HT1080 (cell line): ENCODE measurements around the genes FAM174C and ONECUT3.

DNA sequence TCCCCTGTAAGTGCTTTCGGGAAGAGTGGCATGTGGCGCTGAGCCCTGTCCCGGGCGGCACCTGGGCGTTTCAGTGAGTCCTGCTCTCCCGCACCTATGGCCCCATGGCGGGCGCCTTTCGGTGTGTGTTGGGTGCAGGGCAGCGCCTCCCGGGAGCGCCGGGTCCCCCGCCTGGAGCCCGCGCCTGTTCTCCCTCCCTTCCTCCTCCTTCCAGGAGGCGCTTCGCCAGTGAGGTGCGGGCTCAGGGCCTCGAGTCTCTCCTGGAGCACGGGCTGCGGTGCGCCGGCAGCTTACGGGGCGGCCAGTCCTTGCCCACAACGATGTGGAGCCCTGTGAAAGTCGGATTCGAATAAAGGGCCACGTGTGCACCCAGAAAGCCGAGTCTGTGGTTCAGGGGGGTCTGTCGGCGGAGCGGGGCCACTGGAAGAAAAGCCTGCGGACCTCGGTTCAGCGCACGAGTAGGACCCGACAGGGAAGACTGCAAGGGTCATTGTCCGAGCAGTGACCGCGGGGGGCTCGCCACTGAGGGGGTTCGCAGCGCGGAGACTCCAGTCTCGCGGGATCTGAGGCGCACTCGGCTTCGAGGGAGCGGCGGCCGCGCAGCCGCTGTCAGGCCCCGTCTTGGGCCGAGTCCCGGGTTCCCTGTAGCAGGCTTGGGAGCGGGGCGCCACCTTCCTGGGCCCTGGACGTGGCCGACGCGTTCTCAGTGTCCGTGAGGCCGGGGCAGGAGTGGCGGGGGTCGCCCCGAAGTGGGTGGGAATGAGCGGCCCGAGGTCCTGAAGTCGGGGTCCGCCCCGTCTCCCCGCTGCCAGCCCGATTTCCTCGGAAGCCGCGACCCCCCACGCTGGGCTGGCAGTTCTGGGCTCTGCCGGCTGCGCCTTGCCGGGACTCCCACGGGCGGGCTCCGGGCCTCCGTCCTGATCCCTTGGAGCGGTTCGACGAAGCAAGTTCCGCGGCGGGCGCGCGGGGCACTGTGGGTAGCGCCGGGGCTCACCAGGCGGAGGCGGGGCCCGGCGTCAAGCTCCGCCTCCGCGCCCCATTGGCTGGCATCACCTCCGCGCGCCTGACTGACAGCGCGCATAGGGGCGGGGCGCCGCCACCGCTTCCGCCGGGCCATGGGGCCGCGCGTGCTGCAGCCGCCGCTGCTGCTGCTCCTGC, at the start of gene FAM174C:
Gene FAM174C (plus strand): TSS at position 1,096 of the 1,158 bp plus-strand sequence.
RAMPAGE:
- cytosol, long total RNA: no peak
- long total RNA: no peak
- nucleus, long total RNA: no peak

GRCh38 chr19:1363642-1364155, 8.9 kb downstream of the PWWP3A start:
RAMPAGE:
- cytosol, long total RNA: no peak
- long total RNA: no peak
- nucleus, long total RNA: no peak

GRCh38 chr19:1393753-1394593, 7.4 kb downstream of the GAMT start:
RAMPAGE:
- cytosol, long total RNA: no peak
- long total RNA: no peak
- nucleus, long total RNA: no peak

GRCh38 chr19:1416882-1417777, 9.7 kb downstream of the DAZAP1 start:
RAMPAGE:
- cytosol, long total RNA: no peak
- long total RNA: no peak
- nucleus, long total RNA: no peak

DNA sequence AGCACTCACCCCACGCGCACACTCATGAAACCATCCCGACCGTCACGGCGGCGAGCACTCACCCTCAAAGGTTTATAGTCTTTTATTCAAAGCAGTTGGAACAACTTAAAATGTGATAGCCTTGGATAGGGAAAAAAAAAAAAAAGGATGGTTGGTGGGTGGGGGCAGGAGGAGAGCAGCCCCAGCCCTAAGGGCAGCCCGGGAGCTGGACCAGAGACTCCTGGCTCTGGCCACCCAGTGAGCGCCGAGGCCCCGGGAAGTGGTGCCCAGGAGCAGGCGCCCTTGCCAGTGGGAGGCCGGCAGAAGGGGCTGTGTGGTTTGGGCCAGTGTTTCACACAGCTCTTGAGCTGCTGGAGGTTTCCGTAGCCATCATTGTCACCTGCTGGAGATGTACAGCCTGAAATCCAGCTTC, 13.0 kb downstream of the DAZAP1 start:
RAMPAGE:
- cytosol, long total RNA: no peak
- long total RNA: no peak
- nucleus, long total RNA: no peak

RAMPAGE:
- cytosol, long total RNA: no peak
- long total RNA: no peak
- nucleus, long total RNA: no peak
These were observed 14.6 kb upstream of the RPS15 start for GRCh38 chr19:1423448-1424106.

DNA sequence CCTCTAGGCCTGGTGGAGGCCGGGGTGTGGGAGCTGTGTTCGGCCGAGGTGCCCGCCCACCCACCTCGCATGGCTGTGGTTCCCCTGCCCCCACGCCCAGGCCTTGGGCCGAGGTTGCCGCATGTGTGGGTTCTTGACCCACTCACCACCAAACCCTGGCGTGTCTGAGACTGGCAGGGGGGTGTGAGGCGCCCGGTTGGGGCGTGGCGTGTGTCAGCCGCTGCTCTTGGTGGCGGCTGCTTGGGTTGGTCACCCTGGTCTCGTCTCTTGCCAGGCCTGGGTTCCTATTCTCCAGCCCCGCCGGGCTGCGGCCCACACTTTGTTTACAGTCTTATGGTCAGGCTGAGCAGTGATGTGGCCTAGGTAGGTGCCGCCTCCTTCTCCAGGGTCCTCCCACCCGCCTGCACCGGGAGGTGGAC, 4.7 kb upstream of the RPS15 start:
RAMPAGE:
- cytosol, long total RNA: no peak
- long total RNA: no peak
- nucleus, long total RNA: no peak

GRCh38 chr19:1503405-1503946, 9.3 kb downstream of the ADAMTSL5 start:
RAMPAGE:
- cytosol, long total RNA: no peak
- long total RNA: no peak
- nucleus, long total RNA: no peak

DNA sequence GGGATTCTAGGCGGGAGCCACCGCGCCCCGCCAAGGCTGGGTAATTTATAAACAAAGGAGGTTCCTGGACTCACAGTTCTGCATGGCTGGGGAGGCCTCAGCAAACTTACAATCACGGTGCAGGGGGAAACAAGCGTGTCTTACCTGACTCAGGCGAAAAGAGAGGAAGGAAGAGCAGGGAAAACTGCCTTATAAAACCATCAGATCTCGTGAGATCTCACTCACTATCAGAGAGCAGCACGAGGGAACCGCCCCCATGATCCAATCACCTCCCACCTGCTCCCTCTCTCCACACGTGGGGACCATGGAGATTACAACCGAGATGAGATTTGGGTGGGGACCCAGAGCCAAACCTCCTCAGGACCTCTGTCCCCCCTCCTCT, 20.8 kb downstream of the MEX3D start:
RAMPAGE:
- cytosol, long total RNA: no peak
- long total RNA: no peak
- nucleus, long total RNA: no peak

RAMPAGE:
- cytosol, long total RNA: no peak
- long total RNA: no peak
- nucleus, long total RNA: no peak
These were observed 764 bp downstream of the MEX3D start for GRCh38 chr19:1567398-1567723.

DNA sequence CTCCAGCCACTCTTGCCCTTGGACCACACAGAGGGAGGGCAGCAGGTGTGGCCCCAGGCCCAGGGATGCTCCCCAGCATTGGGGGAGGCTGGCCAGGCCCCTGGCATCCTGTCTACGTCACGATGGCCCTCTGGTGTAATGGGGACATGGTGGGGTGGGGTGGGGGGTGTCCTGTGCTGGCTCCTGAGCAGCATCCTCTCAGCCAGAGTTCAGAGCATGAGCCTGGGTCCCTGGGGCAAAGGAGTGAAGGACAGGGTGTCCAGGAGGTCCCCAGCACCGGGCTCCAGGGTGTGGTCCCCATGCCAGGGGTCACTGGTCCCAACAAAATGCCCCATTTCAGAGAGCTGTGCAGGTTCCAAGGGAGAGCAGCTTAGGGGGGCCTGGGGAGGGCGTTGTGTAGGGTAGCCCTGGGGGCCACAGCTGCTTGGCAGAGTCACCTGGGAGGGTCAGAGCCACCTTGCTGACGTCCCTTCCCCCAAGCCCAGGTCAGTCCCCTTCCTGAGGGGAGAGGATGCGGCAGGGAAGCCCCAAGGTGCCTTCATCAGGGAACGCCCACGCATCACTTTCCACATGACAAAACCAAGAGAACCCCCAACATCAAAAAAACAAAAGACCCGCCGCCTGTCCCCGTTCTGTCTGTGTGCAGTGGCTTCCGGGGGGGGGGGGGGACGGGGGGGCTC, 5.1 kb upstream of the UQCR11 start:
RAMPAGE:
- cytosol, long total RNA: no peak
- long total RNA: no peak
- nucleus, long total RNA: no peak

DNA sequence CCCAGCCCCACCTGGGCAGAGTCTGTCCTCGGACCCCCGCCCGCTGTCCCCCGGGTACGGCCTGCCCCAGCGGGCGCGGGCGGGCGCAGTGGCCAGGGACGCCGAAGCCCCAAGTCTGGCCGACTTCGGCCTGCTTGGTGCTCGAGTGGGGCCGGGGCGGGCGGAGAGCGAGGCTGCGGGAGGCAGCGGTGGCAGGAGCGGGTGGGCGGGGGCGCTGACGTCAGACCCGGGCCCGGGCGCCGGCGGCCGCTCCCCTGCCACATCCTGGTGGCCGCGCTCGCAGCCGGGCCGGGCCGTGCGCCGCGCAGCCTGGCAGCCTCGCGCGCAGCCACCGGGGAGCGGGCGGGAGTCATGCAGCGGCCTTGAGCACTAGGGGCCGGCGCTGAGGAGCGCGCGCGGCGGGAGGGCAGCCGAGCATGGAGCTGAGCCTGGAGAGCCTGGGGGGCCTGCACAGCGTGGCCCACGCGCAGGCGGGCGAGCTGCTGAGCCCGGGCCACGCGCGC, at the start of gene ONECUT3:
Gene ONECUT3 (plus strand): TSS at position 260 of the 503 bp plus-strand sequence.
RAMPAGE:
- cytosol, long total RNA: no peak
- long total RNA: no peak
- nucleus, long total RNA: no peak

DNA sequence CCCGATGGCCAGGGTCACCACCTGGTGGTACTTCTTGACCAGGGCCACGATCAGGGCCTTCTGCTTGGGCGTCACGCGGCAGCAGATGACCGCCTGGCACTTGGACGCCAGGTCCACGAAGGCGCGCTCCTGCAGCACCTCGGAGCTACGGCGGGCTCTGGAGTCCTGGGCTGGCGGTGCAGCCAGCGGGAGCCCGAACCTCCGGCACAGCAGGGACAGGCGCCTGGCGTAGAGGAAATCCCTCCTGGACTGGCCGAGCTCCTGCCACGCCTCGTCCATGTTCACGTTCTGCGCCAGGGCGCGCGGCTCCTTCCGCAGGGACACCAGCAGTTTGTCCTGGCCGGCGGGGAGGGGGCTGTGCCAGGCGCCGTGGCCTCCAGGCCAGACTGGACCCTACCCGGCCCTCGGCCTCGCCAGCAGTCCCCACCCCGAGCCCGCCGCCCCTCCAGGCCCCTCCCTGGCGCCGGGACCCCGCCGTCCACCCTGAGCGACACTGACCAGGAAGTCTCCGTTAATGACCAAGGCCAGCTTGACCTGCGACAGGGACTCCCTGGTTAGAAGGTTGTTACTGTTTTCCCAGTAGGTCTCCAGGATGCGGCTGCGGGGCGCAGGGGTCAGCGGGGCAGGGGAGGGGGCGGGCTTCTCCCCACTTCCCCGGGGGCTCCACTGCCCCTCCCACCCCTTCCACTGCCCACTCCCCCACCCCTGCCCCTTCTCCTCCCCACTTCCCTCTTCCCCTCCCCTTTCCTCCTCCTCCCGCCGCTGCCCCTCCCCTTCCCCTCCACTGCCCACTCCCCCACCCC, 22.5 kb downstream of the ATP8B3 start:
RAMPAGE:
- cytosol, long total RNA: no peak
- long total RNA: no peak
- nucleus, long total RNA: no peak

DNA sequence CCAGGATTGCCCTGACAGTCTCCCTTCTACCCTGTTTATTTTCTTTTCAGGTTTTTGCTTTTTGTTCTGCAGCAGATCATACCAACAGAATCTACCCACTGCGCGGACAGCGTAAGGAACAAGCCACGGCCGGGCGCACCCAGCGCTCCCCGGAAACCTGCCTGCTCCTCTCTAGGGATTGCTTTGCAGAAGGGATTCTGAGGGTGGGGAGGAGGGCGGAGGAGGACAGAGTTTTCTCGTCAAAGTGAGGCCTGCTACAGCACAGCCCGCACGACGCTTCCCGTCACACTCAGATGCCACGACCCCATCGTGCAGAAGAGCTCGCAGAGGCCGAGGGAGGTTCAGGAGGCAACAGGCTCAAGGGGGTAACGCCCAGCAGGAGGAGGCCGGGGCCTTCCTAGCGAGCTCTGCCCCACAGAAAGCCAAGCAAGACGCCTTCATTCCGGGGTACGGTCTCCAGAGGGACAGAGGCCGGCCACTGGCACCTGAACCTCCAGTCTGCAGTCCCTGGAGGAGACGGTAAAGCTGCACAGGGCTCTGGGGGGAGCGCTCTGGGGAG, 7.0 kb downstream of the REXO1 start:
RAMPAGE:
- cytosol, long total RNA: no peak
- long total RNA: no peak
- nucleus, long total RNA: no peak

GRCh38 chr19:1842206-1843365, 5.7 kb downstream of the REXO1 start:
RAMPAGE:
- cytosol, long total RNA: no peak
- long total RNA: no peak
- nucleus, long total RNA: no peak

GRCh38 chr19:1985418-1986682, 29.7 kb downstream of the BTBD2 start:
RAMPAGE:
- cytosol, long total RNA: no peak
- long total RNA: no peak
- nucleus, long total RNA: no peak

RAMPAGE:
- cytosol, long total RNA: no peak
- long total RNA: no peak
- nucleus, long total RNA: no peak
These were observed 25.1 kb downstream of the BTBD2 start for GRCh38 chr19:1989998-1991287.

DNA sequence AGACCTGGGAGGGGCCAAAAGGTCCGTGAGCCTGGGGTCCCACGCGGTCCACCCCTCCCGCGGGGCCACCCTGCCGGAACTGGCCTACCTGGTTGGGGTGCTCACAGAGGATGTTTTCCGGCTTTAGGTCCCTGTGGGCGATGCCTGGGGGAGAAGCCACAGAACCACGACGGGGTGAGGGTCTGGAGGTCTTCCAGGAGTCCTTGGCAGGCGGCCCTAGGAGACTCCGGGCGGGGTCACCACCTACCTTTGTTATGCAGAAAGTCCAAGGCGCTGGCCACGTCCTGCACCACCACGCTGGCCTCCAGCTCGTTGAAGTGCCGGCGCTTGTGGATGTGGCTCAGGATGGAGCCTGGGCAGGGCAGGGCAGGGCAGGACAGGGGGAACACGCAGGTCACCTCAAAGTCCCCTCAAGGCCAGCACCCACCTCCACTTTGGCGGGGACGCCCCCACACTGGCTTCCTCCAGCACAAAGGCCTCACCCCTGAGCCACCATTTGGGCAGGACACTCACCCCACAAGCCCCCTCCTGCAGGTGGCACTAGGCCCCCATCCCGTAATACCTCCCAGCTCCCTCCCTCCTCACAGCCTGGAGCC, 8.4 kb downstream of the MKNK2 start:
RAMPAGE:
- cytosol, long total RNA: no peak
- long total RNA: no peak
- nucleus, long total RNA: no peak

DNA sequence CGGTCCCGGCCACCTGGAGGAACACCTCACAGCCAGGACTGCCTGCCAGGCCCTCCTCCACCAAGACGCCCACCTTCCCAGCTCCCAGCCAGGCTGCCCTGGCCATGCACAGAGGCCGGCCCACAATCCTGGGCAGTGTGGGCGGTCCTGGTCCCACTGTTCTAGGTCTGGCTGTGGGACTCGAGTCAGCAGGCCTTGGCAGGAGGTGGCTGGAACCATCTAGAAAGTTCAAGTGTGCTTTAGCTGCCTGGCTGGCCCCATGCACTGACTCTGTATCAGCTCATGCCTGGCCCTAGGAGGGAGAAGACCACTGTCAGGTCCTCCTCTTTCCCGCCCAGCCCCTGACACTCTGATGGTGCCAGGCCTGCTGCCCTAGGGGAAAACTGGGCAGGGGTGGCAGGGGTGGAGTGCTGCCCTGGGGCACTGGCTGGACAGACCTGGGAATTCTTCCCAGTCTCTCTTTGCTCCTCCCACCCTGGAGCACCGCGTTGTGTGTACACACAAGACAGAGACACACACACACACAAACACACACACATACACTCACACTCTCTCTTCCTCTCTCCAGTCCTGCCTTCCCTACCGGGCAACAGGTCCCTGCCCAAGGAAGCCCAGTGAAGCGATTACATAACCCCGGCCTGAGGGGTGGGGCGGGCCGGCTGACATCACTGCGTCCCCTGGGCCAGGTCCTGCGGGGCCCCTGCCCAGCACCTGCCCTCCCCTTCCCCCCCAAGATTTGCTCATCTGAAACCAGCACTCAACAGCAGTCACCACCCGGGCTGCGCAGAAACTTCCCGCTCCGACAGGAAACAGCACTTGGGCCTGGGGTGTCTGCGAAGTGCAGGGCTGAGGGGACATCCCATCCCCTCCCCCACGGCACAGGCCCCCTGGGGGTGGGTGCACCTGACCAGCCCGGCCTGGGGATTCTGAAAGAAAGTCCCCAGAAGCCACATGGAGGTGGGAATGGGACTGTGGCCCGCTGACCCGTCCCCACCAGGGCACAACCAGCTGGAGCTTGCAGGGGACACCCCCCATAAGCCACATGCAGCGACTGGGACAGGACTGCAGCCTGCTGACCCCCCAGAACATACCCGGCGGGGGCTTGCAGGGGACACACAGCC, 1.3 kb downstream of the MKNK2 start:
RAMPAGE:
- cytosol, long total RNA: no peak
- long total RNA: no peak
- nucleus, long total RNA: no peak

DNA sequence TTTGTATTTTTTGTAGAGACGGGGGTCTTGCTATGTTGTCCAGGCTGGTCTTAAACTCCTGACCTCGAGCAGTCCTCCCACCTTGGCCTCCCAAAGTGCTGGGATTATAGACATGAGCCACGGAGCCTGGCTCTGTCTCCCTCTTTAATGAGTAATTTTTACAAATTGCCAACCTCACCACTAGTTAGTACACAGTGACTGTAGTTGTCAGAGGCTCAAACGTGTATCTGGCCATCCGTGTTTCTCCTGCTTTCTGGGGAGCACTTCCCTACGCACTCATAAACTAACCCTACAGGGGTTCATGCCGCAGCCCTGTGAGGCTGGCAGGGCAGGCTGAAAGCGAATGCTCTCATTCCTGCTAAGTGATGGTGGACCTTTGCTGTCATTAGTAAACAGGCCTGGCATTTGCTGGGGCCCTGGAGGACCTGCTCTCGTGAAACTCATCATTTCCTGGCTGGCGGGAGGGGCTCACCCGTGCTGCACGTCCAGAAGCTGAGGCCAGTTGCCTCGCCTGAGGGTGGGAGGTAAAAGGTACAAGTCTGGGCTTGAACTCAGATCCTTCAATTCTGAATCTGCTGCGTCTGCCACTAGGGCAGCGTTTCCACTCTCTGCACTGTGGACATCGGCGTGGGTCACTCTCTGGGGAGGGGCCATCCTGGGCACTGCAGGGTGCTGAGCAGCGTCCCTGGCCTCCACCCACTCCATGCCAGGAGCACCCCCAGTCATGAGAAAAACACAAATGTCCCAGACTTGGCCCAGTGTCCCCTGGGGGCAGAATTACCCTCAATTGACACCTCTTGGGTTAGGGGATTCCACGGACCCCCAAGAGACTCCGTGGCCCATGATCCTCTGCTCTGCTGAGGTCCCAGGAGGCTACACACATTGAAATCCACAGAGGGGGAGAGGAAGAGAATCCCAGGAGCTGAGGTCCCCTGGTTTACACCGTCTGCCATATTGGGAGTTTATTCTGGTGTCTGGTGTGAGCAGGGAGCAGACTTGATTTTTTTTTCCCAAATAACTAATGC, 7.0 kb downstream of the MOB3A start:
RAMPAGE:
- cytosol, long total RNA: no peak
- long total RNA: no peak
- nucleus, long total RNA: no peak